ENCODE measurements around a stretch of chr9.

DNA sequence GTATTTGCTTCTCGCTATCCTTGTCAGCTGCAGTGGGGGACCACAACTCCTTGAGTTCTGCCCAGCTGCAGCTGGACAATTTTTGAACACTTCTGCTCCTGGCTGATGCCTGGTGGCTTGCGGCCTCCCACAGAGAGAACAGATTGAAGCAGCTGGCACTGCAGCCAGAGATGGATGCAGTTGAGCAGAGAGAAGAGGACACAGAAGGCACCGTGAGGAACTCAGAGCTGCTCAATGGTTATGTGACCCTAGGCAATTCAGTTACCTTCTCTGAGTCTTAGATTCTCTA, 134.5 kb upstream of the ABCA1 start:
- RRBS: no CpG with 5 or more reads among the region's 3 CpGs

GRCh38 chr9:105141527-105142010, 102.9 kb upstream of the SLC44A1 start:
- RRBS: no CpG with 5 or more reads among the region's 1 CpG

- RRBS: no CpG with 5 or more reads among the region's 2 CpGs
These were observed 38.7 kb upstream of the SLC44A1 start for GRCh38 chr9:105205600-105206226.

- RRBS: no CpG with 5 or more reads among the region's 3 CpGs
These were observed 52.4 kb downstream of the SLC44A1 start for GRCh38 chr9:105296655-105297353.

- RRBS: no CpG with 5 or more reads among the region's 3 CpGs
These were observed 64.7 kb upstream of the FSD1L start for GRCh38 chr9:105383092-105383485.

DNA sequence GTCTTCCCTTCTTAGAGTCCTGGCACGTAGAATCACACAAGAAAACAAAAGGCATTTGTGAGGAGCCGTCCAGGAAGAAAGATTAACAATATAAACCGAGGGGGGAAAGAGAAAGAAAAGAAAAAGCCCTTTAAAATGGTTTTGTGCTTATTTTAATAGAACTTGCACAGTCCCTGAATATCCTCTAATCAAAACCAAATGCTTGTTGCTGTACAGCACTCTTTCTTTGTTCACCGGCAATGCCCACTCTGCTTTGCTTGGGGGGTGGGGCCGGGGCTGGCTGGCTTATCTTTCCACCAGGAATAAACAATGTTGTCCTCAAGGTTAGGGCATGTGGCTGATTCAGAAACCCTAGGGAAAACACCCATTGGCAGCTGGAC, 575.7 kb upstream of the ZNF462 start:
- RRBS: no CpG with 5 or more reads among the region's 5 CpGs

GRCh38 chr9:106575865-106576205, 287.1 kb upstream of the ZNF462 start:
- RRBS: no CpG with 5 or more reads among the region's 4 CpGs

GRCh38 chr9:106829363-106829680, 33.6 kb upstream of the ZNF462 start:
- RRBS: no CpG with 5 or more reads among the region's 2 CpGs

DNA sequence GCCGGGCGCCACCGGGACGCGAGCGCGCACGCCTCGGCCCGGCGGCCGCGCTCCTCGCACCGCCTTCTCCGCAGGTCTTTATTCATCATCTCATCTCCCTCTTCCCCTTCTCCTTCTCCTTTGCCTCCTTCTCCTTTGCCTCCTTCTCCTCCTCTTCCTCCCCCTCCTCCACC, 659 bp upstream of the ZNF462 start:
- RRBS: no CpG with 5 or more reads among the region's 16 CpGs

DNA sequence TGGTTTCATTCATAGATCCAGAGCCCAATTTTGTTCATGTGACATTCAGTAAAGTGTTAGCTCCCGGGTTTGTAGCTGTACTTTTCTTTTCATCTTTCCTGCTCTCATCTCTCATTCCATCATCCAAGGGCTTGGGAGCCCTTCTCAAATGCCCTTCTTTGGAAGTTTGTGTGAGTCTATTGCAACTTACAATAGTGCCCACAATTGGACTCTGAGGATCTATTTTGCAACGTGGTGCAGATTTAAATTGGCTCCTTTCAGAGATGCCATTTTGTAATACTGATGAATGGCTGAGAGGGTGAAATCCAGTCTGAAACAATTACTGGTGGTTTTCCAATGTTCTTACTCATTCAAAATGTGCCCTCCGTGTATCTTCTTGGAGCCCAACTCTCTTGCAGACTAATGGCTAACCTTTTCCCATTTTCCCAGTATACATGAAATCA, 6.0 kb downstream of the ZNF462 start:
- RRBS: no CpG with 5 or more reads among the region's 3 CpGs

GRCh38 chr9:107135985-107136354, 147.1 kb upstream of the RAD23B start:
- RRBS: no CpG with 5 or more reads among the region's 7 CpGs

DNA sequence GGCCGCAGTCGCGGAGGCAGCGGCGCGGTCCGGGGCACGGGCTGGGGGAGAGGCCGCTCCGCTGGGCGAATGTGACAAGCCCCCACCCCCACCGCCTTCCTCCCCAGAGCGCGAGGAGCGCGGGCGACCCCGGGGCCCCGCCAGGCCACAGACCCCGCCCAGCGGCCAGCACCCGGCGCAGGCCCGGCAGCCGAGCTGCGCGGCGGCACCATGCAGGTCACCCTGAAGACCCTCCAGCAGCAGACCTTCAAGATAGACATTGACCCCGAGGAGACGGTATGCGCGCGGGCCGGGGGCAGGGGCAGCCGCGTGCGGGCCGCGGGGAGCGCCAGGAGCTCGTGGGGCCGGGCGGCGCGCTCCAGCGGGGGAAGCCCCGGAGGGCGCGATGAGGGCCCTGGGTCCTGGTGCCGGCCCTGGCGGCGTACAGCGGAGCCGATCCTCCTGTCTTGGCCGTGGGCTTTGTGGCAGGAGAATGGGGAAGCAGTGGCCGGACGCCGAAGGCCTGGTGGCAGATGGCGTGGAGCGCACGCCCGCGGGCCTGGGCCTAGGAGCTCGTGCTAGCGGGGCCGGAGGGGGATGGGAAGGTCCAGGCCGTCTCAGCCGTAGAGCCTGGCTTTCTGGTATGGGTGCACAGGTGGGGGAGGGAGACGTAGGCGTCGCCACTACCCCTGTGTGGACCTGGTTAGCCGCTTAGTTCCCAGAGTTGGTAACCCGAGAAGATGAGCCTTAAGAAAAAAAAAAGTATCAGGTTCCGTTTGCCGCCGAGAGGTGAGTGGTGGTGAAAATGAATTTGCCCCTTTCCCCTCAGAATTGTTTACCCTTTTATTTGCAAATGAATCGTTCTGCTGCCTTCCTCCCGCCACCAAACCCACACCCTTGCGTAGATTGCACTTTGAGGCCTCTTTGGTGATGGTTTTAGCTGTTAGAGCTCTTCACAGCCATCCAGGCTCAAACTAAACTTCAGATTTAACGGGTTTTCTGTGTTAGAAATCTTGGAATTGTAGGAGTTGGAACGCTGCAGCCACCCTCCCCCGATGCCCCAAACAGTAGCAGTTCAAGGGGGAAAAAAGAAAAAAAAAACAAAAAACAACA, 687 bp downstream of the RAD23B start:
- RRBS: 1% methylated on average over 46 of the region's 82 CpGs

GRCh38 chr9:107323789-107324131, 40.7 kb downstream of the RAD23B start:
- RRBS: no CpG with 5 or more reads among the region's 4 CpGs

DNA sequence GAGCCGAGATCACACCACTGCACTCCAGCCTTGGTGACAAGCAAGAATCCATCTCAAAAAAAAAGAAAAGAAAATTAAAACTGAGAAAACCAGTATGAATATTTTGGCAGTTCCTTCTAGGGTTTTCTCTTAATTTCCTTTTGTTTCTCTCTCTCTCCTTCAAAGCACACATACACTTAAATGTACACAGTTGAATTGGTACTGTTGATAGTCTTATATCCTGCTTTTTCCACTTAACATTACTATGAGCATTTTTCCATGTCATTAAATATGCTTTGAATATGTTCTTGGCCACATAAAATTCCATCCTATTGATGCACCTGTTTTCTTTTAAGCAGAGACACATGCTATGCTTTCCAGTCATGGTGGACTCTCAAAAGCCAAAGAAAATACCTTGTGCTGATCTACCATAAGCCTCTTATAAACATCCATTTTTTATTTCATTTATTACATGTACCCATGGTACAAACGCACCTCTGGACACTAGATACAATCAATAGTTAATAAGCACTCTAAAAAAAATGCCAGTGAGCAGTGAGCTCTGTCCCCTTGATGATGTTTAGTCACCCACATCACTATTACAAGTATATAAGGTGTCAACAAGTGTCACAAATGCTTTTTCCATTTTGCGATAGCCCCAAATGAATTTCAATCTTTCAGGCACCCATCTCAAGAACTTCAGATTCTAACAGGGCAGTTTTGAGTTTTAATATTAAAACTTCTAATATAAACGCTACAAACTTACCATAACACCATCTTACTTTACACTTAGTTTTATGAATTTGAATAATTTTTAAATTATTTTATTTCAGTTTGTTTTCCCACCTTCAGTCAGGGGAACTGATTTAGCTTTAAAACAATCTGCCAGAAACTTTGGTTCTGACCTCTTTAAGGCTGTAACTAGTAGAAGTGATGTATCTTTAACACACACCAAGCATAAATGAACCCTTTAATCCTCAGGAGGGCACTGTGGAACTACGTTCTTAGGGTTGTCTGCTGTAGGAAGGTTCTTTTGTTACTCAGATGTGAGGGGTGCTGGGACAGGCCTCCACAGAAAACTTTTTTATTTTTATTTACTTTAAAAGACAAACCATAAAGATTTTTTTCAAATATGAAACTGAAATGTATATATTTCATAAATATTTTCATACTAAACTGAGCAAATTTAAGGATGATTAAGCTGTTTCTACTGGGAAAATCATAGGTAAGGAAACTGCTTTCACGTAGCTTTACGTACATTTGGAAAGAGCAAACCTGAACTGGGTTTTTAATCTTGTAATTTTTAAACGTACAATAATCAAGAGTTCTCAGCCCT, 5.8 kb downstream of the KLF4 start:
- RRBS: no CpG with 5 or more reads among the region's 8 CpGs

DNA sequence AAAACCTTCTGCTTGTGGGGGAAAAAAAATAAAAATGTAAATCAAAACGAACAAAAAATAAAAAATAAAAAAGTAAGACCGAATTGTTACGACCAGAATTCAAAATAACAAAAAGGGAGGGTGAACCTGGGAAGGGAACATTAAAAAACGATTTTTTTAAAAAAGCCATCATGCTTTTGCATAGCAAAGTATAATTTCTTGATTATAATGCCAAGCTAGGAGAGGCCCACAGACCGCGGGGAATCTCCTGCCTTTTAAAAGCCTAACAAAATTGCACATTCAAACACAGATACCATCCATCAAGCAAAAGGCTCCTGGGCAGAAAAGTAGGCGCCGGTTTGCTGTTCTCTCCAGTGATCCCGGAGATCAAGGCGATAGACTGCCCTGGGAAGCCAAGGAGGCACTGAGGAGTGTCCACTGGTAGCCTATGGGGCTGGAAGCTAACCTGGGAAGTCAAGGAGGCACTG, 3.0 kb downstream of the KLF4 start:
- RRBS: no CpG with 5 or more reads among the region's 10 CpGs

DNA sequence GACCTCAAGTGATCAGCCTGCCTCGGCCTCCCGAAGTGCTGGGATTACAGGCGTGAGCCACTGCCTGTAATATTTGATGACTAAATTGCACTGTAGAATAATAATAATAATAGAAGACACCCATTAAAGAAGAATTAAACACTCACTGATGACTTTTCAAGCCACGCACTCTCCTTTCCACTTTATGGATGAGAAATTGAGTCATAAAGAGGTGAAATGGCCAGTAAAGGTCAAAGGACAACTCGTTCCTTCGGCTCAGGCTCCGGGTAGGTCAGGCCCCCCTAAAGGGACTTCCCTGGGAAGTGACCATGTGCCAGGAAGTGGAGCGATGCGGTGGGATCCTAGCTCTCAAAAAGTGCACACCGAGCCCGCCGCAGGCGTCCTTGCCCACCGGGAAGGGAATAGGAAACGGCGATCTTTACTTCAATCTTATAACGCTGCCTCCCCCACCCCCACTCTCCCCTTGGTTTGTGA, 1.4 kb upstream of the KLF4 start:
- RRBS: no CpG with 5 or more reads among the region's 17 CpGs

- RRBS: no CpG with 5 or more reads among the region's 6 CpGs
These were observed 79.6 kb upstream of the KLF4 start for GRCh38 chr9:107569054-107569651.

DNA sequence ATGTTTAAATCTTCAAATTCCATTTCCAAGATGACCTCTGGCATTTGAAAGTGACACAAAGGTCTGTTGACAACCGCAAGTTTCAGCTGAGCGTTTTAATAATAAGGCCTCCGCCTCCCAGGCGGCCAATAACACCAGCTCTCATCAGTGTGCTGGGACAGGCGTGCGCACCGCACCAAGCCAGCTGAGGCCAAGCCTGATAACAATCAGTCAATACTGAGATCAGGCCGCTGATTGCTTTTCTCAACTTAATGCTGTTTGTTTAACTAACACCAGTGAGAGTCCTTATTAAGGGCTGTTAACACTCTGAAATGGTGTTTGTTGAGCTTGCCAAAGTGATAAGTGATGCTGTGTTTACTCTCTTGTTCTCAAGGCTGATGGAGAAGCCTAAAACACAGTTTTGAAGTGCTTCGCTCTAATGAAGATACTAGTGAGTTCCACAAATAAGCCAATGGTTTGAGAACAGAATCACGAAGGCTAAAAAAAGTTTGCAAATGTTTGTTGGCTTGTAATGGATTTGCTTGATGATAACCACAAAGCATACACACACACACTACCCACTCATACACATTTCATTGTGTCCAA, 330.3 kb upstream of the KLF4 start:
- RRBS: no CpG with 5 or more reads among the region's 10 CpGs

- RRBS: no CpG with 5 or more reads among the region's 3 CpGs
These were observed 343.7 kb upstream of the KLF4 start for GRCh38 chr9:107833178-107833679.